ENCODE measurements around the genes YPEL3, CD2BP2, ZNF689 and PHKG2.

DNA sequence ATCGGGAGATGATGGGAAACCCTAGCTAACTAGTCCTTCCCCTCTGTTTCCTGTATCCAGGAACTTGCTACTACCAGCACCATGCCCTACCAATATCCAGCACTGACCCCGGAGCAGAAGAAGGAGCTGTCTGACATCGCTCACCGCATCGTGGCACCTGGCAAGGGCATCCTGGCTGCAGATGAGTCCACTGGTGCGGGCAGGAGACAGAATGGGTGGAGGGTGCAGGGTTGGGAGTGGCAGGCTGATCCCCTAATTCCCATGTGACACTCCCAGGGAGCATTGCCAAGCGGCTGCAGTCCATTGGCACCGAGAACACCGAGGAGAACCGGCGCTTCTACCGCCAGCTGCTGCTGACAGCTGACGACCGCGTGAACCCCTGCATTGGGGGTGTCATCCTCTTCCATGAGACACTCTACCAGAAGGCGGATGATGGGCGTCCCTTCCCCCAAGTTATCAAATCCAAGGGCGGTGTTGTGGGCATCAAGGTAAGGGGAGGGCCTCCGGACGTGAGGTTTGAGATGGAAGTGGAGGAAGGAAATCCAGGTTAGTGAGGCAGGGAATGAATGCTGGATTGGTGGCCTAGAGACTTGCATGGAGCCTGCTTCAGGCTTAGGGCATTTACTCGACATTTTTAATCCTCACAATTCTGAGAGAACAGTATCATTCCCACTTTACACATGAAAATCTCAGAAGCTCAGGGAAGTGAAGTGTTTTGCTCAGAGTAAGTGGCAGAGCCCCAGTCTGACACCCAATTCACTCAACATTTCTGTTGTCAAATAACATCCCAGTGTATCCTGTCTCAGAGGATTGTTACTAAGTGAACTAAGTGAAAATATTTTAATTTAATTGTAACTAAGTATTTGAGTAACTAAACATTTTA, 1.9 kb downstream of the ALDOA start:
- RRBS, result no CpG with 5 or more reads among the region's 21 CpGs

DNA sequence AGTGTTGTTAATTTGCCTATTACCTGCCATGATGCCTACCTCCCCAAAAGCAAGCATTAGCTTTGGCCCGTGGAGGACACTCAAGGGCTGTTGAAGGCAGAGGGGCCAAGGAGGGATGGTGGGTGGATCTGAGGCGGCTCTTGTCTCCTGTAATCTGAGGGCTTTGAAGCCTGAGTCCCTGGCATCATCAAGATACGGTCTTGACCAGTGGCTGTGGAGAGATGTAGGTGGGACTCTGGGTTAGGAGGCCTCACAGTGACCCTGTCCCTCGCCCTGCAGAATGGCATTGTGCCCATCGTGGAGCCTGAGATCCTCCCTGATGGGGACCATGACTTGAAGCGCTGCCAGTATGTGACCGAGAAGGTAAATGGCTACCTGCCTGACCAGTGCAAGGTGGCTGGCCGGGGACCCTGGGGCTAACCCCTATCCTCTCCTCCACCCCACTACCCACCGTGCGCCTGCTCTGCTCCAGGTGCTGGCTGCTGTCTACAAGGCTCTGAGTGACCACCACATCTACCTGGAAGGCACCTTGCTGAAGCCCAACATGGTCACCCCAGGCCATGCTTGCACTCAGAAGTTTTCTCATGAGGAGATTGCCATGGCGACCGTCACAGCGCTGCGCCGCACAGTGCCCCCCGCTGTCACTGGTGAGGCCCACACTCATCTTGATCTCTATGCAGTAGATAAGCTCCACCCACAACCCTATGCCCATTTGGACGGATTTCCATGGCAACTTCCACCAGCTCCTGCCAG, 3.6 kb downstream of the ALDOA start:
- RRBS, result no CpG with 5 or more reads among the region's 17 CpGs

DNA sequence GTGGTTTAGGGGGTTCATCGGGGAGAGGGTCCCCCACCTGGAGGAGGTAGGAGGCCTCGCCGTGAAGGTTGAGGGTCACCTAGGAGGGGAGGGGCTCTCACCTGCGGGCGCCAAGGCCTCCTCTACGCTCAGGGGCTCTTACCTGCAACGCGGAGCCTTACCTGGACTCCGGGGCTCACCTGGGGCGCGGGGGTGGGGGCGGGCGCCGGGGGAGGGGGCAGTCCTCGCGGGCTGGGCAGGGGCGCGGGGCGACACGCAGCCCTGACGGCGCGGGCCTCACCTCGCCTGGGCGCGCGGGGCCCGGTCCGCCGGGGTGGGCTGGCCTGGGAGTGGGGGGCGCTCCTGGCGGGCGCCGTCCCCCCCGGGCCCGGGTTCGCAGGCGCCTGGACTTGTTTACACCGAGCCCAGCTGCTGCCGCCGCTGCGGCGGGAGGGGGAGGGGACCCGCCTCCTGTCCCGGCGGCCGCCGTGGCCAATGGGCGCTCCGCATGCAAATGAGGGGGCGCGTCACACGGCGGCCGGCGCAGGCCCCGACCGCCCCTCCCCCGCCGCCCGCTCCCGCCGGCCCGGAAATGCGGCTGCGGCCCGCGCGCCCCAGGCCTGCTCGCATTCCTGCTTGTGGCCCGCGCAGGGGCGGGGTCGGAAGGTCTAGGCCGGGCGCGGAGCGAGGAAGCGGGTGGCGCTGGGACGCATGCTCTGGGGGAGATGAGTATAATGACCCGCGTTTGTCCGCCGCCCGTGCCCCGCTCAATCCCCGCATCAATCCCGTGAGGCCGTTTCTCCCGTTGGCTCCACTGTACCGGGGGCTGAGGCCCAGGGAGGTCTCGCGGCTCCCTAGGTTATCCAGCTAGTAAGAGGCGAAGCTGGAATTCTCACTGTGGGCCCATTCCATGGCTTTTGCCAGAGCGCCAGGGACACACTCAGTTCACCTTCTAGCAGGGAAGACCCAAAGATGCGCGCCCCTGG, at the start of gene YPEL3:
Gene YPEL3, minus strand, starts transcription at position 397 of the 965 bp plus-strand sequence.
- RRBS, result 2% methylated on average over 43 of the region's 98 CpGs

DNA sequence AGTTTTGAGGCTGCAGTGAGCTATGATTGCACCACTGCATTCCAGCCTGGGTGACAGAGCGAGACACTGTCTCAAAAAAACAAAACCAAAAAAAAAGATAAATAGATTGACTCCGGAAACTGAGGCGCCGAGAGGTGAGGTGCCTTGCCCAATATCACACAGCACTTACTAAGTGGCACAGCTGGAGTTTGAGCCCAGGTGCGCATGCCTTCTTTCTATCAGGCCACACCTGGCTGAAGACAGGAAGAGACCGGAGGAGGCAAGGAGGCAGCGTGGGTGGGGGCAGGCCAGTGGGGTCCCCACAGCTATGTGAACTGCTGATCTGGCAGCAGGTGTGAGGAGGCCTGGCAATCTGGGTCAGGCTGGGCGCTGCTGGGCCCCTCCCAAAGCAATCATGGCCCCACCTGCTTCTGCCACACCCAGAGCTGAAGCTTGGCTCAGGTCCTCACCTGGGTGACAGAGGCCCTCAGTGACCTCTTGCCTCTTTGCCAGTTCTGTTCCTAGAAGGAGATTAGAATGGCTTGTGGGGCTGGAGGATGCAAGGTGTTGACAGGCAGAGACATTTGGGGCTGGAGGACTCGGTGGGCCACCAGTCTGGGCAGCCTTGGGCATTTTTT, 1.9 kb upstream of the GDPD3 start:
- RRBS, result no CpG with 5 or more reads among the region's 9 CpGs

- RRBS, result no CpG with 5 or more reads among the region's 16 CpGs
These were observed 7.5 kb downstream of the CD2BP2 start for GRCh38 chr16:30347524-30348146.

GRCh38 chr16:30354847-30355607, at the start of gene CD2BP2:
Gene CD2BP2, minus strand, starts transcription at chr16:30355308.
- RRBS, result 3% methylated on average over 8 of the region's 58 CpGs

- RRBS, result no CpG with 5 or more reads among the region's 11 CpGs
These were observed 469 bp downstream of the ZNF771 start for GRCh38 chr16:30407874-30408276.

DNA sequence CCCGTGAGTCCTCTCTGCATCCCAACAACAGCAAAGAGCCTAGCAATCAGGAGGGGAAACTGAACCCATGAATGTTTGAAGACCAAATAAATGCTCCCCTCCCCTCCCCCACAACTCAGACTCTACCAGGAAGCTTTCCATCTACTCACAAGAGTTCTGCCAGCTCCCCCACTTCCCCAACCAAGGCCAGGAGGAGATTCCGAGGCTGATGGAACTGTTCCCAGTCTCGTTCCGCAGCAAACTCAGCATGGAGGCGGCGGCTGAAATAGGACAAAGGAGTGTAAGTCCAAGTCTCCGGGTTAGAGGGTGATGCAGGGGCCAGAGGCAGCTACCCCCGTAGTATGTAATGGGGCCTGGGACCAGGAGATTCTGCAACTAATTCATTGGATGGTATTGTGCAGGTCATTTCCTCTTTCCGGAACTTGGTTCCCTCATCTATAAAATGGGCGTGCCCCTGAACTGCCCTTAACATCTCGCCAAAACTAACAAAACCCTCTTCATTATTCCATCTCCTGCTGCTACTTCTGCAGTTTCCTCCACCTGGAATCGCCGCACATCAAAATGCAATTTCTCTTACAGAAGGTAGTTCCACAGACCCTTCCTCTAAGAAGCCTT, 815 bp downstream of the DCTPP1 start:
- RRBS, result no CpG with 5 or more reads among the region's 13 CpGs

GRCh38 chr16:30499320-30499885, 26.9 kb downstream of the ITGAL start:
- RRBS, result 62% methylated on average over 3 of the region's 13 CpGs

- RRBS, result 1% methylated on average over 11 of the region's 44 CpGs
These were observed 743 bp downstream of the ZNF689 start for GRCh38 chr16:30609269-30610023.

GRCh38 chr16:30610024-30610427, at the start of gene ZNF689:
Gene ZNF689, minus strand, starts transcription at chr16:30610389.
- RRBS, result 1% methylated on average over 21 of the region's 36 CpGs

DNA sequence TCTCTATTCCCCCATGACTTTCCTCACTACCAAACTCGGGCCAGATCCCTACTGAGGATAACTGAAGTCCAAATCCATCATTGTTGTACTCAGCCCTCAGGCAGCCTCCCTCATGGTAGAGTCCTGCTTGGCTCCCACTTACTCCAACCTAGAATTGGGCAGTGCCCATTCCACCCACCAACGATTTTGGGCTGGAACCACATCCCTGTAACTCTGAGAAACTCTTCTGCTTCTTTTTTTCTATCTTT, 1.2 kb downstream of the PRR14 start:
- RRBS, result no CpG with 5 or more reads among the region's 2 CpGs

GRCh38 chr16:30707561-30707760, 8.5 kb downstream of the SRCAP start:
- RRBS, result 46% methylated on average over 4 of the region's 8 CpGs

GRCh38 chr16:30722776-30723328, 17.6 kb upstream of the TMEM265 start:
- RRBS, result no CpG with 5 or more reads among the region's 12 CpGs

GRCh38 chr16:30723694-30724183, 16.7 kb upstream of the TMEM265 start:
- RRBS, result no CpG with 5 or more reads among the region's 7 CpGs

DNA sequence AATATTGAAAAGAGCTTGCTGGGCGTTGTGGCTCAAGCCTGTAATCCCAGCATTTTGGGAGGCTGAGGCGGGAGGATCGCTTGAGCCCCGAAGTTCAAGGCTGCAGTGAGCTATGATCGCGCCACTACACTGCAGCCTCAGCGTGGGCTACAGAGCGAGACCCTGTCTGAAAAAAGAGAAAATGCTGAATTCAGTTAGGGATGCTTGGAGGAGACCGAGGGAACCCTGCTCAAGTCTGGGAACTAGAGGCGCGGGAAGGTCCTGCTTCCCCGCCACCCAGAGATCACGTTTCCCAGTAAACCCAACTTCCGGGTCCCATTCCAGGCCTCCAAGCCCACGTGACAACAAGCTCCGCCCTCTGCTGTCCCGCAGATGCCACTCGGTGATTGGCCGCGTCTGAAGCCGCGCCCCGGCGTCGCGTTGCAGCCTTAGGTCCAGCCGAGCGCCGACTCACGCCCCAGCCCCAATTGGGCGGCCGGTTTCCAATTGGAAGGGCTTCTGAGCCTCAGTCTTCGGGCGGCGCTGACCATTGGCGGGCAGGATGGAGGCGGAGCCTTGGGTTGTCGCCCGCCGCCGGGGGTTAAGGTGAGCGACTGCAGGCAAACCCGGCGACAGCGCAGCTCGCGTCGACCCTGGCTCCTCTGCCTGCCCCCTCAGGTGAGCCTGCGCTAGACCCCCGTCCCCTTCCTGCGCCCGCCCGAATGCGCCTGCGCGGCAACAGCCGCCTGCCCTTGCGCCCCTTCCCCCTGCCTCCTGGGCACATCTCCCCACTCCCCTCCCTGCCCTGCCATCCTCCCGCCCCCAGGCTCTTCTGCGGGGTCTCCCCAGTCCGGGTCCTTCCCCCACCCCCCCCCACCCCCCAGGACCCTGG, at the start of gene PHKG2:
Gene PHKG2, plus strand, starts transcription at position 592 of the 871 bp plus-strand sequence.
- RRBS, result 2% methylated on average over 16 of the region's 61 CpGs

DNA sequence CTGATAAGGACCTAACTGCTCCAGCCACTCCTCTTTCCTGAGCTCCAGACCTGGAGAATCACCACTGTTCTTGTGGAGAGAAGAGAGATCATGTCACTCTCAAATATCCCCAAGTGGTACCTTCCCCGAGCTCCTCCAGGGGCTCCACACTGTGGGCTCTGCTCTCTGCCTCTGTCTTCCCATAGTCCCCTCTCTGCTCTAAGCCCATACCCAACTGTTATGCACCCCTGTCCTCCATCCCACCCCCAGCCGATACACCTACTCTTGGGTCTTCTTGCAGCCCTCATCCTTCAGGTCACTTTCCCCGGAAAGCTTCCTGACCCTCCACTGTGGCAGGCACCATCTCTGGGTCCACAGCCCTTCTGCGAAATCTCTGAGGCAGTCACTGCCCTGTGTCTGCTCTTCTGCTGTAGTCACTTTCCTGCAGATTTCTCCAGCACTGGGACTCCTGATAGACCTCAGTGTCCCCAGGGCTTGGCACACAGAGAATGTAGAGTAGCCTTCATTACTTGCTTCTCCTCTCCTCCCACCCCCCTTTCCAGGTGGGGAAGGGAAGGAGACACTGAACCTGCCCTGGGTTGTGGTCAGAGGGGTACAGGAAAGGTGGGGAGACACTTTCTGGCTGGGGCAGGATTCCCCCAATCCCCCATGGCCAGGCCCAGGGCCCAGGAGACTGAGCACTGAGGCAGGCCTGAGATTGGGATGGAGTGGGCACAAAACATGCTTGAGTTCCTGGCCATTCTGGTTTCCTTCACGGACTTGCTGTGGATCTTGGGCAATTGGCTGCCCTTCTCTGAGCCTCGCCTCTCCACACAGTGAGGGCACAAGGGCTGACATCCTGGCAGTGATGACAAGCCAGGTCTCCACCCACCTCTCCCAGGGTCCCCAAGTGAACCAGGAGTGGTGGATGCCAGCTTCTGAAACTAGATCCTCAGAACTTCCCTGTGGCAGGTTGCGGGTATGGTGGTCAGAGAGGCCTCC, 9.6 kb downstream of the ZNF629 start:
- RRBS, result no CpG with 5 or more reads among the region's 7 CpGs

DNA sequence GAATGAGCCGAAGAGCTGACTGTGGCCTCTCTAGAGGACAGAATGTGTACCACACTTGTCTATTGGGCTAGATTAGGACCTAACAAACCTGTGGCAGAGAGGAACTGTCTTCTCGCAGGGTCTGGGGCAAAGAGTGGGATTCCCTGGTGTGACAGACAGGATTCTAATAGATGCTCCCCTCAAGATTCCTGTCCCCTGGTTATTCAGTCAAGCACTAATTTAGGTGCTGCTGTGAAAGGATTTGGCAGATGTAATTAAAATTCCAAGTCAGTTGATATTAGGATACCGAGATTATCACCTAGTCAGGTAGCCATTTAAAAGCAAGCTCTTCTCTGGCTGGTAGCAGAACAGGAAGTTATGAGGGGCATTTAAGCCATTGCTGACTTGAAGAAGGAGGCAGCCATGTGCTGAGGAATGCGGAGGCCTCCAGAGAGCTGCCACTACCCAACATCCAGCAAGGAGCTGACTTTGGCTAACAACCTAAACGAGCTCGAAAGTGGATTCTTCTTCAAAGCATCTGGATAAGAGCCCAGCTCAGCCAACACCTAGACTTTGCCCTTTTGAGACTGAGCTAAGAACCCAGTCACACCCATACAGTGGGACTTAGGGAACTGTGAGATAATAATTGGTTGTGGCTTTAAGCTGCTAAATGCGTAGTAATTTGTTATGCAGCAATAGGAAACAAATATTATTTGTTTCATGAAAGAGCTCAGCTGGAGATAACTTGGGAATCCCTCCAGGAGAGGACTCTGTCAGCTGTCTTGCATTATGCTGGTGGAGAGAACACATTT, 52.4 kb upstream of the ZNF629 start:
- RRBS, result no CpG with 5 or more reads among the region's 7 CpGs

DNA sequence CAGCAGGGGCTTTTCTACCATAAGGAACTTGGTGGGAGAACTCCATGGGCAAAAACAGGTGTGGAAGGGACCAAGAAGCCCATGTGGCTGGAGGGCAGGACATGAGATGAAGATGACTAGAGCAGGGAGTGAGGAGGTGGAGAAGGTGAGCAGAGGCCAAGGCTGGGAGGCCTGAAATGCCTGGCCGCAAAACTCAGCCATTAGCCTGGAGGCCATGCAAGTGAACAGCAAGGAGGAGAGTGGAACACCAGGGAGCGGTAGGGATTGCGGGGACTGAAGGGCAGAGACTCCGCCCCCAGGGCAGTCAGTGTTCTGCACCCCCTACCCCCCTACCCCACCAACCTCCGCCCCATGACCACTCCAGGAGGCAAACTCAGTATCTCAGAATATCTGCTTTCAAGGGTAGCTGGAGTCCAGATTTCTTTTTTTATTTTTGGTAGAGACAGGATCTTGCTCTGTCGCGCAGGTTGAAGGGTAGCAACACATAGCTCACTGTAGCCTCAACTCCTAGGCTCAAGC, 17.0 kb downstream of the BCL7C start:
- RRBS, result no CpG with 5 or more reads among the region's 7 CpGs

DNA sequence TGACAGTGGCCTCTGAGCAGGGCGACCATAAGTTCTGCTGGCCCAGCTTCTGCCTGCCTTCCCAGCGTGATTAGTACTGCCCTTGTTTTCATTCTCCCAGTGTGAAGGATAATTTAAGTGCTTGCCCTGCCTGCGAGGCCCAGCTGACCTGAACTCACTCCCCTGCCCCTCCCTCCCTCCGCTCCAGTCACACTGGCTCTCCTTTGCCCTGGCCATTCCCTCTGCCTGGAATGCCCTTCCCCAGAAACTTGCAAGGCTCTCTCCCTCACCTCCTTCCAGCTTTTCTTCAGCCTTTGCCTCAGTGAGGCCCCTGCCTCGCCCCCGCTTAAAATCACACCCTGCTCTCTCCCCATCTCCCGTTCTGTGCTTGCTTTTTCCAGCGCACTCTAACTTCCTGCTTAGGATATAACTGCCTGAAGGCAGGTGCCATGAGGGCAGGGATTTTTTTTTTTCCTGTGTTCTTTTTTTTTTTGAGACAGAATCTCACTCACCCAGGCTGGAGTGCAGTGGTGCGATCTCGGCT, 12.3 kb downstream of the BCL7C start:
- RRBS, result no CpG with 5 or more reads among the region's 10 CpGs